Metastatic Breast Carcinoma in the Brain (tissue), 10 donors: ENCODE data around the gene TAAR5.

- PRO-cap, 10 experiments, result no peak in any of the 10 experiments
These were observed at the start of gene TAAR5 for GRCh38 chr6:132589551-132589922. Gene TAAR5 (minus strand): TSS chr6:132589741.

GRCh38 chr6:132767775-132768432 lies 10.2 kb upstream of the VNN2 start:
- PRO-cap, 10 experiments, result no peak in any of the 10 experiments

DNA sequence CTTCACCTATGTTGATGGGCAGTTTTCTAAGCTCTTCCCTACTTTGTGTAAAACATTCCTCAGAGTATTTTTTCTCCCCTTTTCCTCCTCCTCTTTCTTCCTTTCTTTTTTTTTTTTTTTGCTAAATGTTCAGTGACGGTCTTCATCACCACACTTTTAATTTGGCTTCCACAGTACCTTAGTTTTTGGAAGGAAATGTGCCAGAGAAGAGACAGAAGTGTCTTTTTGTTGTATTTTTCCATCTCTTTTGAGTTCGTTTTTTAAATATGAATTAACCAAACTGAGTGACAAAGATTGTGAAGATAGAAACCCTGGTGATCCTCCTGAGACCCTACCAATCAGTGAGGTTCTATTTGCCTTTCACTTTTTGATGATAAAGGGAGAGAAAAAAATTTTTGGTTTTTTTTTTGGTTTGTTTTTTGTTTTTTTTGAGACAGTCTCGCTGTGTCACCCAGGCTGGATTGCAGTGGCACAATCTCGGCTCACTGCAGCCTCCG lies 7.1 kb downstream of the RPS12 start:
- PRO-cap, 10 experiments, result no peak in any of the 10 experiments

GRCh38 chr6:133242778-133243289 lies 1.7 kb downstream of the EYA4 start:
- PRO-cap, 10 experiments, result no peak in any of the 10 experiments

DNA sequence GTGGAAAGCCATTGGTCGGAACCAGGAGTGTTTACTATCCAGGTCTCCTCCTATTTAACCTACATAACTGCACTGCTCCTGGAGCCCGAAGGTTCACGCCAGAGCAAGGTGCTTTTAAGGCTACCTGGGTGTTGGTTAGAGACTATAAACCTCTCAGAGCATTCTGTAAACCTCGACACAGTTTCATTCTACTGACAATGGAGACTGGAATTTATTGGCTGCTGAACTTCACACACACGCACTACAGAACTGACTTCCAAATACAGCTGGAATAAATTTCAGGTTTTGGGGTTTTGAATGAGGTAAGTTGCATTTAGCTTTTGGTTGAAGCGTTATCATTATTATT lies 128.8 kb downstream of the EYA4 start:
- PRO-cap, 10 experiments, result no peak in any of the 10 experiments

- PRO-cap, 10 experiments, result no peak in any of the 10 experiments
These were observed 139.5 kb upstream of the TCF21 start for GRCh38 chr6:133749172-133750028.

GRCh38 chr6:133889624-133890611 lies 1.0 kb downstream of the TCF21 start:
- PRO-cap, 10 experiments, result no peak in any of the 10 experiments

GRCh38 chr6:133990593-133991804 lies 38.0 kb downstream of the TBPL1 start:
- PRO-cap, 10 experiments, result peak in 1 of 10 experiments; most common minus-strand start chr6:133991205 (in 1)

GRCh38 chr6:134166685-134167329 lies 114.4 kb upstream of the SLC2A12 start:
- PRO-cap, 10 experiments, result peak in 1 of 10 experiments; most common minus-strand start chr6:134167015 (in 1)

- PRO-cap, 10 experiments, result peak in 1 of 10 experiments; most common minus-strand start chr6:134168745 (in 1)
These were observed 116.3 kb upstream of the SLC2A12 start for GRCh38 chr6:134168472-134169419.

GRCh38 chr6:134372778-134373166 lies 54.9 kb upstream of the SGK1 start:
- PRO-cap, 10 experiments, result no peak in any of the 10 experiments

DNA sequence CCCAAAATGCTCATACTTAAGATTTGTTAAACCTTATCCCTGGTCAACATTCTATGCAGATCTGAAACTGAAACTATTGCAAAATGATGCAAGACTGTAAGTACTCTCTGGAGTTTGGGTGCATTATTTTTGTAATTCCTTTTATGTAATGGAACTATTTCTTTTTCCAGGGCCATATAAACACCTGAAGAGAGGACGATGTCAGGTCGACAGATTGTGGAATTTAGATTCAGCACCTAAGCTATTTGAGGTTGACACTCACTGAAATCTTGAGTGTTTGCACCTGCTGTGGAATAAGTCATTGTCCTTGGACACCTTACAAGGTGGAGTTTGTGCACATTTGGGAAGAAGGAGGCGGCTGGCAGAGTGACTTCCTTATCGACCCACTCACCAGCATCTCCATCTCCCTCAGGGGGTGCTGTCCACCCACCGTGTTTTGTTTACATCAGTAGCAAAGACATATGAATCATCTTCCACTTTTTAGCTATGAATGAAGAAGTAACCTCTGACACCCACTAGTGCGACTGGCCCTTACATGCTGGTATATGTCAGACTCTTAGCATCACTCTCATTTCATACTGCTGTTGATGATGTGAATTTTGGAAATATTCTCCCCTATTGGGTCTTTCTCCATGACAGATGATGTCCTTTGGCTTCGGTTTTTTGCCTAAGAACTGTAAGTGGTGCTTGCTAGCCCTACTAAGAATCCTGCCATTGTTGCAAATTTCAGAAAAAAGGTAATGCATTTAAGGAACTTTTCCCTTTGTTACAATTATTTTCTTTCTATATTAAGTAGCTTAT lies 119.4 kb upstream of the SGK1 start:
- PRO-cap, 10 experiments, result peak in 2 of 10 experiments; most common plus-strand start position 518 of the sequence (in 2); most common minus-strand start position 400 of the sequence (in 1)

DNA sequence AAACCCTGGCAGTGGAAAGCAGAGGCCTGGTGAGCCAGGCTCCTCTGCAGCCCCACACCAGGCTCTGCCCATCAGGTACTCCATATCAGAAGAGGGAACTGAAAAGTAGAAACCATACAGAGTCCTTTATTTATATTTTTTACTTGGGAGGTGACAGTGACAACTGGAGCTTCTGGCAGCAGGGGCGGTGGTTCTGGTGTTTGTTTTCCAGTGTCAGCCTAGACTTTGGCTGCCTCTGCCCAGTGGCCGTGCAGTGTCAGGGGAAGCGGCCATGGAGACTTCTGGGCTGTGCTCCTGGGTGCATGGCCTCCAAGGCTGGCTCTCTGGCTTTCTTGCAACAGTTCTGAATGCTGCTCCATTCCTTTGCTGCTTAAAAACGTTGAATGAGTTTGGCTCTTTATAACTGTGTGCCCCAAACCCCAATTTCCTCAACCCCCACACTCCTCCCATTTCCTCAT lies 140.9 kb upstream of the SGK1 start:
- PRO-cap, 10 experiments, result peak in 1 of 10 experiments; most common minus-strand start position 372 of the sequence (in 1)

GRCh38 chr6:134622077-134622398 lies 304.1 kb upstream of the SGK1 start:
- PRO-cap, 10 experiments, result peak in 2 of 10 experiments; most common plus-strand start chr6:134622172 (in 1)

DNA sequence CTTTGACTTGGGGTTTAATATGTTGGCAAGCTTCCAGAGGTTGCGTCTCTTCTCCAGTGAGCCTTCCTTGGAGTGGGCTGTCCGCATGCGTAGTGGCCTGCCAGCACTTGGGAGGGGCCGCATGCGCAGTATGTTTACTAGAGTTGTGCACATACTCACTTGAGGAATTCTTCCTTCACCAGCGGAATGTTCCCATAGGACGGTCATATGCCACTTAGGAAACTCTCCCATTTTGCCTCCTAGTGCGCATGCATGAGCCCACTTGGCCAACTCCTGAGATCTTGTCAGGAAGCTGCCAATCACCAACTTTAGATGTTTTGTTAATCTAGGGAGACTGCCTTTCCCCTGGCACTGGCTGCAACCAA lies 235.1 kb downstream of the ALDH8A1 start:
- PRO-cap, 10 experiments, result peak in 2 of 10 experiments; most common plus-strand start position 178 of the sequence (in 1); most common minus-strand start position 74 of the sequence (in 2)

DNA sequence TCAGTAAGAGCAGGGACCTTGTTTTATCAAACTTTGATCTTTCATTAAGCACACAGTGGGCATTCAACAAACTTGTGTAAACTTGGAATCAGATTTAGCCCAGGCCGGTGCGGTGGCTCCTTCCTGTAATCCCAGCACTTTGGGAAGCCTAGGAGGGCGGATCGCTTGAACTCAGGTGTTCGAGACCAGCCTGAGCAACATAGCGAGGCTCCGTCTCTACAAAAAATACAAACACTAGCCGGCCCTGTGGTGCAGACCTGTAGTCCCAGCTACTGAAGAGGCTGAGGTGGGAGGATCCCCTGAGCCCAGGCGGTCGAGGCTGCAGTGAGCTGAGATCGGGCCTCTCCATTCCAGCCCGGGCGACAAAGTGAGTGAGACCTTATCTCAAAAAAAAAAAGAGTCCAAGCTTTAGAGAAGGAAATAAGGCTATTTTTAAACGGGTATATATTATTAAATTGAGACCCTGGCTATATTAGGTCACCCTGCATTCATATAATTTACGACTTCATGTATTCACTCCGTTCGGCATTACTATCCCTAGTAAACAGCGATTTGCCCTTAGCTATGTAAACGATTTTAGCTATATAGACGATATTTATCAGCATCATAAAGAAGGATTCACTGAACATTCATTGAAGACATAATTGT lies 622 bp upstream of the HBS1L start:
- PRO-cap, 10 experiments, result no peak in any of the 10 experiments

- PRO-cap, 10 experiments, result no peak in any of the 10 experiments
These were observed 34.2 kb upstream of the HBS1L start for GRCh38 chr6:135088799-135089256.

GRCh38 chr6:135163254-135163582 lies 17.9 kb upstream of the MYB start:
- PRO-cap, 10 experiments, result no peak in any of the 10 experiments

DNA sequence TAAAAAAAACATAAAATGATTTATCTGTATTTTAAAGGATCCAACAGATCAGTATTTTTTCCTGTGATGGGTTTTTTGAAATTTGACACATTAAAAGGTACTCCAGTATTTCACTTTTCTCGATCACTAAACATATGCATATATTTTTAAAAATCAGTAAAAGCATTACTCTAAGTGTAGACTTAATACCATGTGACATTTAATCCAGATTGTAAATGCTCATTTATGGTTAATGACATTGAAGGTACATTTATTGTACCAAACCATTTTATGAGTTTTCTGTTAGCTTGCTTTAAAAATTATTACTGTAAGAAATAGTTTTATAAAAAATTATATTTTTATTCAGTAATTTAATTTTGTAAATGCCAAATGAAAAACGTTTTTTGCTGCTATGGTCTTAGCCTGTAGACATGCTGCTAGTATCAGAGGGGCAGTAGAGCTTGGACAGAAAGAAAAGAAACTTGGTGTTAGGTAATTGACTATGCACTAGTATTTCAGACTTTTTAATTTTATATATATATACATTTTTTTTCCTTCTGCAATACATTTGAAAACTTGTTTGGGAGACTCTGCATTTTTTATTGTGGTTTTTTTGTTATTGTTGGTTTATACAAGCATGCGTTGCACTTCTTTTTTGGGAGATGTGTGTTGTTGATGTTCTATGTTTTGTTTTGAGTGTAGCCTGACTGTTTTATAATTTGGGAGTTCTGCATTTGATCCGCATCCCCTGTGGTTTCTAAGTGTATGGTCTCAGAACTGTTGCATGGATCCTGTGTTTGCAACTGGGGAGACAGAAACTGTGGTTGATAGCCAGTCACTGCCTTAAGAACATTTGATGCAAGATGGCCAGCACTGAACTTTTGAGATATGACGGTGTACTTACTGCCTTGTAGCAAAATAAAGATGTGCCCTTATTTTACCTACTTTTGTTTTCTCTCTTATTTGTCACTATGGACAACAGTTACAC lies 37.4 kb downstream of the MYB start:
- PRO-cap, 10 experiments, result no peak in any of the 10 experiments

- PRO-cap, 10 experiments, result peak in 1 of 10 experiments; most common minus-strand start chr6:136014915 (in 1)
These were observed 163.4 kb downstream of the PDE7B start for GRCh38 chr6:136014588-136015575.